Spleen (tissue), 7 donors: Measurements from ENCODE around the genes ASIC5 and C4orf45.

DNA sequence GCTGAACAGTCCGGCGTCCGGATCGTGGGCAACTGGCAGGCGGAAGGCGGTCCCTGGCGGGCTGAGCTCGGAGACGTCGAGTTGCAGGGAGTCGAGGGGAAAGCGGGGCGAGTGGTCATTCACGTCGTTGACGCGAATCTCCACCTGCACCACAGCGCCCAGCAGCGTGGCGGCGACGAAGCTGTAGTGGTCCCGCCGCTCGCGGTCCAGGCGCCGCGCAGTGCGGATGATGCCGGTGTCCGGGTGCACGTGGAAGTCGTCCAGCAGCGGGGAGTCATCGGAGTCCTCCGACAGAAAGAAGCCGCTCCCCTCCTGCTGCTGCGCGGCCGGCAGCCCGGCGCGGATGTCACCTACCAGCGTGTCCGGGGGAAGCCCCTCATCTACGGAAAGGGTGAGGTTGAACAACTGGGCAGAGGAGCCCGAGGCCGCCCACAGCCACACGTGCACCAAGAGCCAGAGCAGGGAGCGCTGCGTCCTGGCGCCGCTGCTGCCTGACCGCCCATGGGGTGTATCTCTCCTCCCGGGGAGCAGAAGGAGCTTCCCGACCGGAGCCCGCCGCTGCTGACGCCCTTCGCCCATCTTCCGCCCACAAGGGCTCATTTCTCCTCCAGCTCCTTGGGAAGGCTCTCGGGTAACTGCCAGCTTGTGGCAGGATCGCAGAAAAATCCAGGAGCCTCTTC, 703 bp downstream of the DCHS2 start:
- PRO-cap, 4 experiments = peak in 1 of 4 experiments; most common plus-strand start position 412 of the sequence (in 1)
- RAMPAGE, long total RNA, 4 experiments = no peak in any of the 4 experiments

GRCh38 chr4:154549583-154550260, 478 bp downstream of the PLRG1 start:
- PRO-cap, 4 experiments = no peak in any of the 4 experiments
- RAMPAGE, long total RNA, 4 experiments = no peak in any of the 4 experiments

GRCh38 chr4:154626695-154627227, 14.3 kb upstream of the FGG start:
- PRO-cap, 4 experiments = no peak in any of the 4 experiments
- RAMPAGE, long total RNA, 4 experiments = no peak in any of the 4 experiments

DNA sequence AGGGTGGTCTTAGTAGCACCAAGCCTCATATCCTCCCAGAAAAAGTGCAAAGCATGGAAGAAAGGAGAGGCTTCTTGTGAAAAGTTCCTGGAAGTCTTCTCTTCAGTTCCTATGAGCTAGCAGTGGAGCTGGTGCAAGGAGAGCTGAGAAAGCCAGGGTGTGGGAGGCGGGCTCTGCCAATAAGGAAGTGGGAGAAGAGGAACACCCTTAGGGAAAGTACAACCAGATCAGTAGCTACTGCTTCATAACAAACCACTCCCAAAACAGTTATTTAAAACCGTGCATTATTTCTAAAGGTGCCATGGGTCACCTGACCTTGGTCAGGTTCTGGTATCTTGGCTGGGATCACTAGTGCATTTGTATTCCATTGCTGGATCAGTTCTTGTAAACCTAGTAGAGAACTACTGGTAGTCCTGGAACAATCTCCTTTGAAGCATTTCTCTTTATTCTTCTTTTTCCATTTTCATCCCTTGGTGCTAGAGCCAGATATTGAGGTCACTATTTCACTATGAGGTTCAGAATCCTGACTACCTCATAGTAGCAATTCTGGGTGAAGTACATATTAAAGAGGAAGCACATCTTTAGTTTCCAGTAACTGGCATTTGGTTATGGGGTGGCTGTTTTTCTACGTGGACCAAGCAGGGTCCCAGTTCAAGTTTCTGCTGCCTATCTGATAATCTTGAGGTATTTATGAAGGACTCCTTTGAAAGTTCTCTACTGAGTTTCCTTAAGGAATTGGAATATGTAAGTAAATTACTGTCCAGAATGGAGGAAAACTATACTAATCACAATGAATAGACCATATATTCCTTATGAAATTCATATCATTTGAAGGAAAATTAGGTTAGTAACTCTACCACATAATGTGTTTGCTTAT, 72.1 kb downstream of the MAP9 start:
- PRO-cap, 4 experiments = no peak in any of the 4 experiments
- RAMPAGE, long total RNA, 4 experiments = no peak in any of the 4 experiments

DNA sequence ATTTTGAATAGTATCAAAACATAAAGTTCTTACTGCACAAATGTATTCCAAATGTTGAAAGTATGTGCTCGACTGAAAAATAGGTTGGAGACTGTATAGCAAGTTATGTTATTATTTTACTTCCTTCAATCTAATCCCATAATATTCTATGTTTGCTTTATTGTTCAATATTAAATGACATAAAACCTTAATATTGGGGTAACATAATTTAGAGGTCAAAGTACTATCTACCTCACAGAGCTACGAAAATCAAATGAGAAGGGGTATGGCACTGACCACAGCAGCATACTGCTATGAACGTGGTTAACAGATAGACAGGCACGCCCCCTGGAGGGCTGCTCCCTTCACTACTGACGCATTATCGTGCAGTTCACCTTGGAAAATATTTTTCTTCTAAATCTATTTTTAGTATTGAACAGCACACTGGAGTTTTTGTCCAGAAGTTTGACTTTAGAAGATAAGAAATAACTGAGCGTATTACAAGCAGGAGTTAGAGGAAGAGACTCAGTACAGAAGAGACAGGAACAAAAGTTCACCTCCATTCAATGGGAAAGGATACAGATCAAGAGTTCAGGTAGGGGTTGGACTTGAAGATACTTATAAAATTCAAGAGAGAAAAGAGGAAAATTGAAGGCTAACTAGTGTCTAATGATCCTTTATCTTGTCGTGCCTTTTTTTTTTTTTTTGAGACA, 22.8 kb downstream of the MAP9 start:
- PRO-cap, 4 experiments = no peak in any of the 4 experiments
- RAMPAGE, long total RNA, 4 experiments = no peak in any of the 4 experiments

DNA sequence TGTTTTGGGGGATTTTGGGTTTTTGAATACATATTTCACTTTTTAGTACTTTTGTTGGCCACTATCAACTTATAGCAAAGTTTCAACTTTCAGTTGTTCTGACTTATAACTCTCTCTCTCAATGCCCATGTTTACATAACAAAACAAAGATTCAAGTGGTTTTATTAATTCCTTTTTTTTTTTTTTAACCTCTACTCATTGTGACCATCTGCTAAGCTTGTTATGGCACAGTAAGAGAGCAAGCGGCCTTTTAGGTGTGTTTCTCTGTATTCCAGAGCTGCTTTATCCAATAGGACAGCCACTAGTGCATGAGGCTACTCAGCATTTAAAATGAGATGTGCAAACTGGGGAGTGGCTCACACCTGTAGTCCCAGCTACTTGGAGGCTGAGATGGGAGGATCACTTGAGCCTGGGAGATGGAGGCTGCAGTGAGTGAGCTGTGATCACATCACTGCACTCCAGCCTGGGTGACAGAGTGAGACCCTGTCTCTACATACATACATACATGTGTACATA, 20.0 kb downstream of the GUCY1B1 start:
- PRO-cap, 4 experiments = no peak in any of the 4 experiments
- RAMPAGE, long total RNA, 4 experiments = no peak in any of the 4 experiments

DNA sequence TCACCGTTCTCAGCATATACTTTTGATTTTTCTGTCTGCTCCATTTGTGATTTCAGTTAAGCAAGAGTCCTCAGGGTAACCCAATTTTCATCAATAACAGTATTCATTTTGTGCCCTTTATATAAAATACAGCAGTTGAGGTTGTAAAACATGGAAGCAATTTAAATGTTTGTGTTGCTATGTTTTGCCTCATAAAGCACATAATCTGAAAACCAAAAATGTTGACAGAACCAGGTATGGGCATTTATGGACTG, at the start of gene ASIC5:
Gene ASIC5 (minus strand): TSS at position 95 of the 254 bp plus-strand sequence.
- PRO-cap, 4 experiments = no peak in any of the 4 experiments
- RAMPAGE, long total RNA, 4 experiments = no peak in any of the 4 experiments

GRCh38 chr4:155924692-155925138, 21.2 kb downstream of the TDO2 start:
- PRO-cap, 4 experiments = no peak in any of the 4 experiments
- RAMPAGE, long total RNA, 4 experiments = no peak in any of the 4 experiments

DNA sequence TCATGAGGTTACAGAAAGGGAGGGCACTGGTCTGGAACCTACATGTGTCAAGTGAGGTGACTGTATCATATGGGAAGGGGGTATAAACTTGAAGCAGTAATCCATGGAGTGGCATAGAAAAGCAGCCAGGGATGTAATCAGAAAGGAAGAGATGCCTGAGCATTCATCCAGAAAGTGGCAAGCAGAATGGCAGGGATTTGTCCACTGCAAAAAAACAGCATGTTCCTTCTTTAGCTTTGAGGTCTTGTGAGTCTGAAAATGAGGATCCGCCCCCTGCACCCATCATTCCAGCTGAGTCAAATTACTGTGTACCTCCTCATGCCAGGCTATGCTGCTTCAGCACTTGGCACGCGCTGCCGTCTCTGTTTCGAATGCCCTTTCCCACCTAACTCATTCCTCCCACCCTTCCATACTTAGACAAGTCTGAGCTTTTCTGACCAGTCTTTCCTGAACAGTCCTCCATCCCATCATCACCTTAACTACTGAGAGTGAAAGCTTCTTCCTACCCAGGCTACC, 81.5 kb downstream of the PDGFC start:
- PRO-cap, 4 experiments = peak in 1 of 4 experiments; most common minus-strand start position 188 of the sequence (in 1)
- RAMPAGE, long total RNA, 4 experiments = no peak in any of the 4 experiments

GRCh38 chr4:156957961-156958827, 13.4 kb downstream of the PDGFC start:
- PRO-cap, 4 experiments = no peak in any of the 4 experiments
- RAMPAGE, long total RNA, 4 experiments = start-site peak on the minus strand in 1 of 4 experiments, at chr4:156958173-156958369 at its widest, 8 reads per replicate

DNA sequence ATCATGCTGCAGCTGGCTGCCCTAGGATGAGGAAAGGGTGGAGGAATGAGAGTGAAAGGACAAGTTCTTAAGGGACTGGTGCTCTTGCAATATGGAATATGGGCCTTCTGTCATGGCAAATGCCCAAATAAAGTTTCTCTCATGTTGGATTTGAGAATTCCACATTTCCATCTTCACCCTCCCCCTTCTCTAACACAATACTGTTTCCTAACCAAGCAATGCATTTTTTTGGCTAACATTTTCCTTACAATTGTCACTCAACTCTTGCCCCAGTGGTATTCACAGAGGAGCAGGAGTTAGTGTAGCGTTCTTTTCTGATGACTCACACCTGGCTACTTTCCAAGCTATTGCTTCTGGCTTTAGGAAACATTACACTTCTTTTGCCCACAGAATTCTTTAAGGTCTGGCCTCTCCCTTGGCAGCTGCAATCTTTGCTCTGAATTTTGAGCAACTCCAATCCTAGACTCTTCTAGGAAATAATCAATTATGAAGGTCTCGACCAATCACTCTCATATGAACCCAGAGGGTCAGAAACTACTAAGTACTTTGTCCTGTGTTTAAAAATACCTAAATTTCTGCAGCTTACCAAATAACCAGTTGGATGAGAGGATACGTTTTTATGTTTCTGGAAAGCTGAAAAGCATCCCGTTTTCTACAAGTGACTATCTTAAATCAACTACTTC, 27.6 kb upstream of the PDGFC start:
- PRO-cap, 4 experiments = no peak in any of the 4 experiments
- RAMPAGE, long total RNA, 4 experiments = no peak in any of the 4 experiments

GRCh38 chr4:157221383-157222398, 1.2 kb downstream of the GRIA2 start:
- PRO-cap, 4 experiments = no peak in any of the 4 experiments
- RAMPAGE, long total RNA, 4 experiments = no peak in any of the 4 experiments

DNA sequence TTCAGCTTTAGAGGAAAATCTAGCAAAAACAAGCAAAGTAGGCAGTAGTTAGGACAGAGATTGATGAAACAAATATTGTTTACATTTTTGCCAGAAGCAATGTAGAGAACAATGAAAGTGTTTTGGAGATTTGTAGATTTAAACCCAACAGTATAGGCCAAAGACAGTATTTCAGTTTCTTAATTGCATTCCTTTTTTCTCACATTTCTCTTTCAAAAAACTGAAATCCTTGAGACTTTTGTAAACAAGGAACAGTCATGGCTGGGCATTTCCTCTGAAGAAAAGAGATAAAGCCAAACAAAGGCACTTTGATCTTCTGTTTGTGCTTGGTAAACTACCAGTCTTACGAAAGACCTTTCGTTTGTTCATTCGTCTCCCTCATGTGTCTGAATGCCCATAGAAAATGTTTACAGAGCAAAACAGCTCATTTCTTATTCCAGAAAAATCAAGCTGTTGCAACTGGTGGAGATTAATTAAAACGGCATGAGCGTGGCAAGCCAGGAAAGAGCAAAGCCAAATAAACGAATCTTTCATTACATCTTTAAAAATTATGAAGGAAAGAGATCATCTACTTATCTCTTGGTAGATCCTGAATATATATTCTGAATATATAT, 178.0 kb downstream of the GASK1B start:
- PRO-cap, 4 experiments = no peak in any of the 4 experiments
- RAMPAGE, long total RNA, 4 experiments = no peak in any of the 4 experiments

GRCh38 chr4:158090374-158090581, 82.5 kb downstream of the GASK1B start:
- PRO-cap, 4 experiments = peak in 1 of 4 experiments; most common minus-strand start chr4:158090497 (in 1)
- RAMPAGE, long total RNA, 4 experiments = no peak in any of the 4 experiments

GRCh38 chr4:158524050-158524640, 2.5 kb downstream of the RXFP1 start:
- PRO-cap, 4 experiments = no peak in any of the 4 experiments
- RAMPAGE, long total RNA, 4 experiments = no peak in any of the 4 experiments

GRCh38 chr4:158802780-158803696, 34.2 kb downstream of the FNIP2 start:
- PRO-cap, 4 experiments = no peak in any of the 4 experiments
- RAMPAGE, long total RNA, 4 experiments = no peak in any of the 4 experiments

DNA sequence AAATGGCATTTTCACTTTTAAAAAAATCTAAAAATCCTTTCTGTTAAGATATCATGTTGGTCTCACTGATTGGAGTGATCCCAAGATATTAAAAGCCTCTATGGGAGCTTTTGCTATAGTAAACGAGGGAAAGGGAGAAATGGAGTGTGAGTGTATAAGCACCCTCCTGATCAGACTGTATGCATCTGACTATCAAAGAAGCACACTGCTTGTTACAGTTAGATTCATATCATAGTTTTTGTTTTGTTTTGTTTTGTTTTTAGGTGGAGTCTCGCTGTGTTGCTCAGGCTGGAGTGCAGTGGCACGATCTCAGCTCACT, 34.8 kb downstream of the FNIP2 start:
- PRO-cap, 4 experiments = no peak in any of the 4 experiments
- RAMPAGE, long total RNA, 4 experiments = no peak in any of the 4 experiments

- PRO-cap, 4 experiments = no peak in any of the 4 experiments
- RAMPAGE, long total RNA, 4 experiments = no peak in any of the 4 experiments
These were observed 99.5 kb downstream of the FNIP2 start for GRCh38 chr4:158867993-158869126.

GRCh38 chr4:159010531-159011386, 24.3 kb downstream of the C4orf45 start:
- PRO-cap, 4 experiments = no peak in any of the 4 experiments
- RAMPAGE, long total RNA, 4 experiments = no peak in any of the 4 experiments

DNA sequence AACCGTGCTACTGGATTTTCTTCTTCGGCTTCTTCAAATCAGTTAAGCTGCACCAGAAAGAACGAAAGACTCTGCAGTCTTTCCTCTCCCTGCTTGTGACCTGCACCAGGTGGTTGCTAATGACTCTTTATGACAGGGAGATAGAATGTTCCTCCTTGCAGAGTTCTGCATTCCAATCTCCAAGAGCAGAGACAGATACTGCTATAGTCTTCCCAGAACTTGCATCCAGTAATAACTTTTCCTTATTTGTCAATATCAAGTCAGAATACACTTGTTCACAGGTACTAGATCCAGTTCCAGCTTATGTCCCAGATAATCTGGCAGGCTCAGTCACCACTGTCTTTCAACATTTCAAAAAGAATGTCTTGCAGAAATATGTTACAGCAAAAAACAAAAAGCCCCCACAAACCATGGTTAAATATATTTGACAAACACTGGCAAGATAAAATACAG, at the start of gene C4orf45:
Gene C4orf45 (minus strand): TSS at position 121 of the 453 bp plus-strand sequence.
- PRO-cap, 4 experiments = no peak in any of the 4 experiments
- RAMPAGE, long total RNA, 4 experiments = no peak in any of the 4 experiments